Bronchus fibroblast of lung (primary cell): Measurements from ENCODE around the gene ZDHHC11.

GRCh38 chr5:90876-91802, 829 bp upstream of the PLEKHG4B start:
- RAMPAGE, long total RNA, result no peak

DNA sequence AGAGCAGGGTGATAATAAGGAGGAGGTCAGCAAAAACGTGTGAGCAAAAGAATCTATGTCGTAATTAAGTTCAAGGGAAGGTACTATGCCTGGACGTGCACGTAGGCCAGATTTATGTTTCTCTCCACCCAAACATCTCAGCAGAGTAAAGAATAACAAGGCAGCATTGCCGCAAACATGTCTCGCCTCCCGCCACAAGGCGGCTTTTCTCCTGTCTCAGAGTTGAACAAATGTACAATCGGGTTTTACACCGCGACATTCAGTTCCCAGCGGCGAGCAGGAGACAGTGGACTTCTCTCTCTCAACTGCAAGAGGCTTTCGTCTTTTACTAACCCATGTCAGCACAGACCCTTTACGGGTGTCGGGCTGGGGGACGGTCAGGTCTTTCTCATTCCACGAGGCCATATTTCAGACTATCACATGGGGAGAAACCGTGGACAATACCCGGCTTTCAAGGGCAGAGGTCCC, 5.7 kb downstream of the LRRC14B start:
- RAMPAGE, long total RNA, result no peak

DNA sequence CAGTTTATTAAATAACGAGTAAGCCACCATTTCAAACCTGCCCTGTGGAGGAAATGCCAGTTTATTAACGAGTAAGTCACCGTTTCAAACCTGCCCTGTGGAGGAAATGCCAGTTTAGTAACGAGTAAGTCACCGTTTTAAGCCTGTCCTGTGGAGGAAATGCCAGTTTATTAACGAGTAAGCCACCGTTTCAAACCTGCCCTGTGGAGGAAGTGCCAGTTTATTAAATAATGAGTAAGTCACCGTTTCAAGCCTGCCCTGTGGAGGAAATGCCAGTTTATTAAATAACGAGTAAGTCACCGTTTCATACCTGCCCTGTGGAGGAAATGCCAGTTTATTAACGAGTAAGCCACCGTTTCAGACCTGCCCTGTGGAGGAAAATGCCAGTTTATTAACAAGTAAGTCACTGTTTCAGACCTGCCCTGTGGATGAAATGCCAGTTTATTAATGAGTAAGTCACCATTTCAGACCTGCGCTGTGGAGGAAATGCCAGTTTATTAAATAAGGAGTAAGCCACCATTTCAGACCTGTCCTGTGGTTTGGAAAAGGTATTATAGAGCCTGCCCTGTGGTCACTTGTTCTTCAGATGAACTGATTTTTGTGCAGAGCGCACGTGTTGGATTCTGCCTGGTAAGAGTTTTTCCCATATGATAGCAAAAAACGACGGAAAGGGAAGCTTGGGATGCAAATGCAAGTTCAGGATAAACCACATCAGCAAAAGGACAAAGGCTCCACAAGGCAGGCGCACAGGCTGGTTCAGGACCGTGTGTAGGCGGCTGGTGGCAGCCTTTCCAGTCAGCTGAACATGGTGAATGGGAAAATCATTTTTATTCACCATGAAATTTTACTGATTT, 18.8 kb upstream of the PDCD6 start:
- RAMPAGE, long total RNA, result no peak

DNA sequence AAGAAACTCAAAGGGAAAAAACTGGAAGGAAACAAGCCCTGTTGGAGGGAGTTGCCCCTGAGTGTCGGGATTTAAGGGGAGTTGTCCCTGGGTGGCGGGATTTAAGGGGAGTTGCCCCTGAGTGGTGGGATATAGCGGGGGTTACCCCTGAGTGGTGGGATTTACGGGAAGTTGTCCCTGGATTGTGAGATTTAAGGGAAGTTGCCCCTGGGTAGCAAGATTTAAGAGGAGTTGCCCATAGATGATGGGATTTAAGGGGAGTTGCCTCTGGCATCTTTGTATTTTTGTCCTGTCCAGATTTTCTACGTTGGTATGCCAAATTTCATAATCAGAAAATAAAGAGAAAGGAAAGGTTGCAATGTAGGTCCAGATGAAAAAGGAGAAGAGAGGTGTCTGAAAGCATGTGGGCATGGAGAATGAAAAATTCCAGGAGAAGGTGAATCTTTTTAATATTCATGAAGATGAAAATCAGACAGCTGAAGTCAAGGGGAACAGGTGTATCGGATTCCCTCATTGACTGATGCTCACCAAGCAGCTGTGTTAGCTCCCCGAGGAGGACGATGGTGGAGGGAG, 1.7 kb downstream of the EXOC3 start:
- RAMPAGE, long total RNA, result no peak

DNA sequence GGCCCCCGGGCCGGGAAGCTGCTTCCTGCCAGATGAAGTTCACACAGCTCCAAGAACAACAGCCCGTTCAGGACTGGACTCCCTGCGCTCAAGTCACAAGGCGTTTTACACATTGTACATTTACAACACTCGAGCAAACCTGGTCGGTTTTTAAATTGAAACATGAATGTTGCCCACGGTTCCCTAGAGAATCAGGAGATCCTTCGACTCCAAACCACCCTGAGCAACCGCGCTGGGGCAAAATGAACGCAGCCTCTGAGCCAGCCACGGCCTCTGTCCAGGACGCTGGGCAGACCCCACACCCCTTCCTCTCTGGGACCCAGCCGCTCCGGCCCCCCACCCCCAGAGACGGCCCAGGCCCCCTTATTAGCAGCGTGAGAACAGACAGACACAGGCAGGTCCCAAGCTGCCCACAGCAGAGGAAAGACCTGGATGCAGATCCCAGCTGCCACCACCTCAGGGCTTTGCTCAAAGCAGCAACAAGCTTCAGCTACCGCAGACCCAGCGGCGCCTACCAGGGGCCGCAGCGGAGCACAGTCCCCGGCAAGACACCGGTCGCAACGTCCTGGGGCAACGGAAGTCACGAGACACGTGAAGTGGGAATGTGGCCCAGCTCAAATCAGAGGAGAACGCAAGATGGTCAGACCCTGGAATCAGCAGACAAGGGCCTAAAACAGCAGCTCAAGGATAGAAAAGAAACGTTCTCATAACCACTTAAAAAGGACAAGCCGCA, 22.1 kb downstream of the SLC9A3 start:
- RAMPAGE, long total RNA, result no peak

- RAMPAGE, long total RNA, result no peak
Measured at GRCh38 chr5:505781-506571, 18.3 kb downstream of the SLC9A3 start.

DNA sequence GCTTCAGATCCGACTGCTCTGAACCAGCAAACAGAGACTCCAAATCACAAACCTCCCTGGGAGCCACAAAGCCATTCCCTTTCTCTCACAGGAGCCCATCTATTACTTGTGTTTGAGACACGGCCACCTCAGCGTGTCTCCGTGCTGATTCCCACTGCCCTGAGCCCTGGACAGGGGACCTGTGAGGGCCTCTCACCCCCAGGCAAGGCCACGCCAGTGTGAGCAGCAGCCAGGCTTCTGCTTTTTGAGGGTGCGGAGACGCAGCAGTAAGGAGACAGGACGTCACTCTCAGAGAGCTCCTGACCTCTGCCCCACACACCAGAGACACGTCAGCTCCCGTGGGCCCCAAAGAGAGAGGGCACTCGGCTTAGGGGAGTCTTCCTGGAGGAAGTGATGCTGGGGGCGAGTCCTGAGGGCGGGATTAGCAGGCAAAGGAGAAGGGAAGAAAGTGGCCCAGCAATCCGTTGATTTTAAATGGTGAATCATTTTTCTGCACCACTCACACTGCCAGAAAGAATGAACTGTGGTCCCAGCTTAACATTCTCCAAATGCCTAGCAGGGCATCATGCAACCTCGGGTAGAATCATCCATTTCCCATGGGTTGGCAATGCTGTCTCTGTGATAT, 24.0 kb upstream of the SLC9A3 start:
- RAMPAGE, long total RNA, result no peak

DNA sequence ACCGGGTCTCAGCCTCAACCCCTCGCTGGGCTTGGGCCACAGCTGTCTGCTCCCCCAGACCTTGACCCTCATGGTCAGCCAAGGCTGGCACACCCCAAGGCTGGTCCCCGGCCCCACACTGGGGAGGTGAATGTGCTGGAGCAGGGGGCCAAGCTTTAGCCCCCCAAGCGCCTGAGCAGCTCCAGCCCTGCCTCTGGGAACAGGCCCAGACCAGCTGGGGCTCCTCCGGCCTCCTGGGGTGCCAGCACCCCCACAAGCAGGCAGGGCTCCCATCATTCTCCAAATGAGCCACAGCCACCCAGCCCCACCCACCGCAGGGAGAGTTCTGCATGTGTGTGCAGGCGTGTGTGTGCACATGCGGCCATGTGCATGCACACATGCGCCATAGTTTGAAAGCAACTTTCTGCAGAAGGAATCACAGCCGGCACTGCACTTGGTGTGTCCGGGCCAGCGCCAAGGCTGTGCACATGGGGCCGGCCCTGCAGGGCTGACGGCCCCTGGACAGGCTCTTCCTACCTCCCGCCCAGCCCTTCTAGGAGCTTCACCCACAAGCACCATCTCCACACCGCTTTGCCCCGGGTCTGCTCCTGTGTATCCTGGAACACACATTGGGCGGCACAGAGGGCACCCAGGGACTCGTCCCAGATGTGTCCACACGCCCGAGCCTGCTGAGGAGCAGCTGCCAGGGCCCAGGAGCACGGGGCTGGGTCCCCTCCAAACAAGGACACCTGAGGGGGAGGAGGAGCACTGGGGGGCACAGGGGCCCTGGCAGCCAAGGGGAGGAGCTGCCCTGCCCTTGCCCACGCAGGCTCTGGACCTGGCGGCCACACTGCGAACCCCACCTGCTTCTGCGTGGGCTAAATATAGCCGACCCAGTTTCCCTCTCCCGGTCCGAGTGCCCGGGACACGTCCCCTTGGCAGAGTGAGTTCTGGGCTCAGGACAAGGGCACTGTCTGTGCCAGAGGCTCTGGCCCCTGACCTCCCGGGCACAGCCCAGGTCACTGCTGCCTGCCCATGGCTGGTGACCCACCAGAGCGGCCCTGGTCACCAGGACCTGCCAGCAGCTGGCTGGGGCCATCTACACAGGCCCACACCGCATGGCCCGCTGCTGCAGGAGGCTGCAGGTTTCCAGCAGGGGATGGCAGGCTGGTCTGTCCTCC, 19.2 kb downstream of the TPPP start:
- RAMPAGE, long total RNA, result no peak

DNA sequence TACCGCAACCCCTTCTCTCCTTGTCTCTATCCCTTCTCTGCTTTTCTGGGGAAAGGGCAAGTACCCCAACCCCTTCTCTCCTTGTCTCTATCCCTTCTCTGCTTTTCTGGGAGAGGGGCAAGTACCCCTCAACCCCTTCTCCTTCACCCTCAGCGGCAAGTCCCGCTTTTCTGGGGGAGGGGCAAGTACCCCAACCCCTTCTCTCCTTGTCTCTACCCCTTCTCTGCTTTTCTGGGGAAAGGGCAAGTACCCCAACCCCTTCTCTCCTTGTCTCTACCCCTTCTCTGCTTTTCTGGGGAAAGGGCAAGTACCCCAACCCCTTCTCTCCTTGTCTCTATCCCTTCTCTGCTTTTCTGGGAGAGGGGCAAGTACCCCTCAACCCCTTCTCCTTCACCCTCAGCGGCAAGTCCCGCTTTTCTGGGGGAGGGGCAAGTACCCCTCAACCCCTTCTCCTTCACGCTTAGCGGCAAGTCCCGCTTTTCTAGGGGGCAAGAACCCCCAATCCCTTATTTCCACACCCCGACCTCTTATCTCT, 10.3 kb upstream of the TPPP start:
- RAMPAGE, long total RNA, result no peak

DNA sequence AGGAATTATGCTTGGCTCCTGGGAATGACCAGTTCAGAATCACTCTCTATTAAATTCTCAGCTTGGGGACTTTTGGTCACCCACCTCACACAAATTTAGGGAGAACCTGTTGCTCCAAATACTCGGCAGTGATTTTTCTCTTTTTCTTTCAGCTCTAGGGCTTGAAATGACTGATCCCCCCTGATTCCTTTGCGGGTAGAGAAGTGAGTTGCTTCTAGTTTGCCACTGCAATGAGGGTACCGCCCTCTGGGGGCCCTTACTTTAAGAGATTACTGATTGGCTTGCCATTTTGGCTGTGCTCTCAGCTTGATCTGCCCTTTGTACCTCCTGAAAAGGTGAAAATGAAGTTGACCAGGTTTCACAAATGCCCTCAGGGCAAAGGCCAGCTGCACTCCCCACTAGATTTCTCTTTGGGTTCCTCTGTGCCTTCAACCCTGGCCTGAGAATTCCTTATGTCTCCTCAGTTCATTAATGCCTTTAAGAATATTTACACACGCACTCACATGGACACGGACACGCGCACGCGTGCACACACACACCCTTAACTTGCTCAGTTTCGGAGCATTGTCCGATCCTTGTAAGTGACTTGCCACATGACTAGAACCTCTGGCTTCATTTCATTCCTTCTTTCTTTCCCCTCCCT, 20.6 kb upstream of the TPPP start:
- RAMPAGE, long total RNA, result no peak

DNA sequence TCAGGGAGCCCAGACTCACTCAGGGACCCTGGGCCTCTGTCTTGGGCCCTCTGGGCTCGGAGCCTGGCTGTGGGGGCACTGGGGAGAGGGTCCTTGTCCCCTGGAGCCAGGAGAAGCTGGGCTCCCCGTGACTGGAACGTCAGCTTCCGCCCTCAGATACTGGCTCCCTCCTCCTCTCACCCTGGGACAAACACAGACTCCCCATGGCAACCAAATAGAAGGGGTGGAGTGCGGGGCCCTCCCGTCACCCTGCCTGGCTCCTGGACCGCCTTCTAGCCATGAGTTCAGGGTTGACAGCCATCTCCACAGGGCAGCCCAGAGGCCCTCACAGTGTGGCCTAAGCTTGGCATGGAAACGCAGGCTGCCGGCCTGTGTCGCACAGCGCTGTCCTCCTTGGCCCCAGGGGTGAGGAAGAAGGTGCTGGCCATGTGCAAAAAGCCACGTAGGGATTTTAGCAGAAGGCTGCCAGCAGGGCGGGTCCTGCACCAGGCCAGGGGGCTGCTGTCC, 27.6 kb downstream of the ZDHHC11B start:
- RAMPAGE, long total RNA, result no peak

- RAMPAGE, long total RNA, result no peak
Measured at GRCh38 chr5:777203-777997, 7.1 kb downstream of the ZDHHC11B start.

GRCh38 chr5:850486-851053, at the start of gene ZDHHC11:
ZDHHC11 (minus strand) TSS chr5:850986.
- RAMPAGE, long total RNA, result no peak

GRCh38 chr5:958544-959545, 49.8 kb upstream of the NKD2 start:
- RAMPAGE, long total RNA, result no peak

GRCh38 chr5:1082167-1082675, 29.6 kb downstream of the SLC12A7 start:
- RAMPAGE, long total RNA, result no peak

DNA sequence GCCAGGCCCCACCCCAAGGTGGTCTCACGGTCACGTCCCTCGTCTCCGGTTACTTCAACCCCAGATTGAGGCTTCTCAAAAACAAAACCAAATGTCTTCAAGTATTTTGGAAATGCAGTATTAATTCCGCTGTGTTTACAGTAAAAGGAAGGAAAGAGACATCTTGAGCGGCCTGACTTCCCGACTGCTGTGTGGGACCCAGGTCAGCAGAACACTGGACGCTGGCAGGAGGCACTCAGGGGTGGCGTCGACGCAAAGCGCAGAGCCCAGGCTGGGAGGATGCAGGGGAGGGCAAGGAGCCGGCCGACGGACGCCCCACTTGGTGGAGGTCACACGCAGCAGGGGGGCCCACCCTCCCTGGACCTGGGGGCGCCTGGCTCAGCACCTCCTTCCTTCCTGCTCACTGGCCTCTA, 19.8 kb downstream of the SLC12A7 start:
- RAMPAGE, long total RNA, result no peak

DNA sequence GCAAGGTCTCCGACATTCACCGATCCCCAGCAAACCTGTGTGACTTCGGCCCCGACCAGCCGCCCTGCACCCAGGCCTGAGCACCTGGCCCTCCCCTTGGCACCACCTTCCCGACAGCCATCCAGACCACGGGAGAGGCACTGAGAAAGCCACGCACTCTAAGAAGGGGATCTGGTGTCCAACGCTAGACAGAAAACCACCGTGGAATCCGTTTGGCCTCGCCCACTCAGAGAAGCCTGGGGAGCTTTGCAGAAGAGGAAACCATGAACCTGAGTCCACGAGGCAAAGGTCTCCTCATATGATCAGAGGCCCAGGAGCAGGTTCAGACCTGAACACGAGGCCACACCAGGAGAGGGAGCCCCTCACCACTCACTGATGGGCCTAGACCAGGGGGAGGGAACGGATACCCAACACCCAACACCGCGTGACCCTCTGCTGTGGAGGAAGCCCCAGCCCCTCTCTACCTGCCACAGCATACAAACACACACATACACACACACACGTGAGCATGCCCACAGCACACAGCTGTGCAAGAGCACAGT, 4.3 kb downstream of the SLC12A7 start:
- RAMPAGE, long total RNA, result no peak

- RAMPAGE, long total RNA, result no peak
Measured at GRCh38 chr5:1183230-1183886, 18.0 kb upstream of the SLC6A19 start.

DNA sequence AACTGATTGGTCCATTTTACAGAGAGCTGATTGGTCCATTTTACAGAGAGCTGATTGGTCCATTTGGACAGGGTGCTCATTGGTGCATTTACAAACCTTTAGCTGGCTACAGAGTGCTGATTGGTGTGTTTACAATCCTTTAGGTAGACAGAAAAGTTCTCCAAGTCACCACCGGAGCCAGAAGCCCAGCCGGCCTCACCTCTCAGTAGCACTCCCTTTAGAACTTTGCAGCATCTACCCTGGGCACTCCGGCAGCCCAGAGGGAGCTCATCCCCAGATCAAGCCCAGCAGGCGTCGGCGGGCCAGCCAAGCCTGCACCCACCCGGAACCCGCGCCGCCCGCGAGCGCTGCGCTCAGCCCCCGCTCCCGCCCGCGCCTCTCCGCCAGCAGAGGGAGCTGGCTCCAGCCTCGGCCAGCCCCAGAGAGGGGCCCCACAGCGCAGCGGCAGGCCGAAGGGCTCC, 35.3 kb upstream of the CLPTM1L start:
- RAMPAGE, long total RNA, result no peak

- RAMPAGE, long total RNA, result no peak
Measured at GRCh38 chr5:1476084-1477069, 31.1 kb upstream of the SLC6A3 start.